Epithelial cell of prostate (primary cell): ENCODE measurements around a stretch of chr7.

GRCh38 chr7:77727959-77728315 is 31.7 kb downstream of the RSBN1L start:
- RRBS: no CpG with 5 or more reads among the region's 2 CpGs

GRCh38 chr7:77797920-77798282 is 333 bp downstream of the TMEM60 start:
- RRBS: under 1% methylated on average over 6 of the region's 26 CpGs

GRCh38 chr7:78400453-78401042 is 602.3 kb upstream of the TMEM60 start:
- RRBS: no CpG with 5 or more reads among the region's 6 CpGs

DNA sequence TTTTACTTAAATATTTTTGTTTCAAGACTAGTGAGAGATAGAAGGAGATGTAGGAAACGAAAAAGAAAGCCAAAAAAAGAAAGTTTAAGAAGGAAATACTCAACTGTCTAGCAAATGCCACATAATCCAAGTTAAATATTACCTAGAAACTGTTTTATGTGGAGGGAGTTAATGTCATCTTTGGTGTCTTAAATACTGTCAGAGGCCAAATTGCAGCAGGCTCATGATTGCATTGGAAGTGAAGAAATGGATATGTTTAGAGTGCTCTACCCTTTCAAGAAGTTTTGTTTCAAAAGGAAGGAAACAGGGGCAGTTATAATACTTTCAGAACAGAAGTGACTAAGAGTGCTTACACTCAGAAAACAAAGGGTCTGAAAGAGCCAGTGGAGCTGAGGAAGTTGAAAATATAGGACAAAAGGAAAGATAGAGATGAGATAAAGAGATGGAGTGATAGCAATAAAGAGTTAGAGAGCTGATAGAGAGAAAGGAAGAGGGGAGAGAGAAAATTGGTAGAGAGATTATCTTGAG is 28.1 kb upstream of the GNAI1 start:
- RRBS: no CpG with 5 or more reads among the region's 1 CpG

- RRBS: no CpG with 5 or more reads among the region's 3 CpGs
Observed at GRCh38 chr7:80210470-80210780, 75.8 kb downstream of the GNAI1 start.

DNA sequence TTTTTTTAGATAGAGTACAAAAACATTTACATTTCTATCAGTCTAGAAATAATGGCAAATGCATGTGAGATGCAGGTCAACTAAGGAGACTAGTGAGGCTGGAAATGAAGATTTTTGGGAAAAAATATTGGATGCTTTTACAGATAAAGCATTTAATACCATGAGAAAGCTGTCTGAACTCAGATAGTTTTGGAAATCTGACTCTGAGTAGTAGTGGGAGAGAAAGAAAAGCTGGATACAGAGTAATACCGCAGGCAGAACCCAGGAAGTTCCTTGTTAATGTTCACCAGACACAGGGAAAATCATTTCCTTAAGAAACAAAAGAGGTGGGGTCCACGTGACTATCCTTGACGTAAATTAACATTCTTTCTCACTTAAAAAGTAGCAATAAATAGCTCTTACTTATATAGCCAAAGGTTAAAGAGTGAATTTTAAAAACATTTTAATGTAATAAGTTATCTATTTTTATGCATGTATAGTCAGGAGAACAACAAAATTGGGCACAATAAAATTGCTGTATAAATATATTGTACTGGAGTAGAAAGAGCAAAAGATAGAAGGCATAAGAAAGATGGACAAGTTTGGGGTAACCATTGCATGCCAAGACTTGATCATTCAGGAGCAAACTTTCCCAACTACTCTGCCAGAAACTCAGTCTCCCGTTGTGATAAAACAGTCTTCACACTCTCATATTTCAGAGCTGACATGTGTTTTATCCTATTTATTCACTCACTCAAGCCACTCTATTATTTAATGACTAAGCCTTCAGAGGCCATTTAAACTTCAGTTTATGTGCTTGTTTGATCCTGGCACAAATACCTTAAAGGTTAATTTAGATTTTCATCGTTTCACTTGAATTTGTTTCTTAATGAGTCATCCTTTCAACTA is 143.0 kb downstream of the GNAI1 start:
- RRBS: no CpG with 5 or more reads among the region's 5 CpGs

- RRBS: no CpG with 5 or more reads among the region's 1 CpG
Observed at GRCh38 chr7:80624727-80625114, 13.7 kb upstream of the CD36 start.

GRCh38 chr7:80637437-80637781 is 1.0 kb upstream of the CD36 start:
- RRBS: no CpG with 5 or more reads among the region's 2 CpGs

DNA sequence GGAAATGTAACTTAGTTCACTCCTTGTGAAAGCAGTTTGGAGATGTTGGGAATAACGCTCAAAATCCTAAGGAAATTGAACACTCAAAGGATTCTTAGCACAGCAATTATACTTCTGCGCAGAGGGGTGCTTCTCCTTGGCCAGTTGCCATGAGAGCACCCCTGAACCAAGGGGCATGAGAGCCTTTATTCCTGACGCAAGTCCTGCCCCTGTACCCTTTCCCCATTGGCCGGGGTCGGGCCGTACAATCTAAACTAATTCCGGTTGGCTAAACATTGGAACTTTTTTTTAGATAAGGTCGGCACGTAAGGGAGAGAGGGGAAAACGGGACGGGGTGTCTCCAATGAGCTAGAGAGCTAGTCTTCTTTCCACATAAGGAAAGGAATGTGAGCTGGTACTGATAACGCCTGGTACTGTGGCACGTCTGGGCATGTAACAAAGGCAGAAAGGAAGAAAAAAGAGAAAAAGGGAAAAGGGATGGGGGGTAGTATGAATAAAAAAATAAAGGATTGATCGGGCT is 96.8 kb downstream of the CD36 start:
- RRBS: no CpG with 5 or more reads among the region's 14 CpGs

DNA sequence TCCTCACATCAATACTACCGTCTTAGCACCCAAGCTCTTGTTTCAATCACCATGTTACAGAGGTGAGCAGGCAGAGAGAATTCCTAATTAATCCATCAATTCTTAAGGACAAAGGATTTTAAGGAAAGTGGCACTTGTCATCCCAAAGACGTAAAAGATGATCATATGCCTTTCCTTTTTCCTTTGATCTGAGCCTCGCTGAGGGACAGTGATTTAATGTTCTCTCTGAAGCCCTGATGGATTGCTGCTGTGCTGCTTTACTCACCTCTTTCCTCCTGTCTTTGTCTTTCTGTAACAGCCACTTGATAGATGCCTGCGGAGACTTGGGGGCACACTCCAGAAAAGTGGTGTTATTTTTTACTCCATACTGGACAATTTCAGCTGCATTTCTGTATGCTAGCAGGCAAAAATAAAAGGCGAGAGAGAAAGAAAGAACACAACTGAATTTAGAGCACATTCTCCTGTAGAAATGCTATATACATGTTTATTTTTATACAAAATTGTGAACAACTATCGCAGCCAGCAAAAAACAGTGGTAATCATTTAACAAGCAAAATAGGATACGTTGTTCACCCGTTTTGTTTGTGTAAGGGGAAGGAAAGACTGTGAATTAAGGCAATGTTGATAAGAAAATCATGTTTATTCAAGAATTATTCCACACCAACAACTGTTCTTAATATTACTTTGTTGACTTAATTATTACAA is 110.3 kb downstream of the CD36 start:
- RRBS: no CpG with 5 or more reads among the region's 8 CpGs

GRCh38 chr7:80758330-80758569 is 119.8 kb downstream of the CD36 start:
- RRBS: no CpG with 5 or more reads among the region's 5 CpGs

GRCh38 chr7:82416316-82416713 is 27.3 kb downstream of the CACNA2D1 start:
- RRBS: no CpG with 5 or more reads among the region's 2 CpGs

- RRBS: no CpG with 5 or more reads among the region's 23 CpGs
Observed at GRCh38 chr7:82507985-82508588, 64.5 kb upstream of the CACNA2D1 start.

DNA sequence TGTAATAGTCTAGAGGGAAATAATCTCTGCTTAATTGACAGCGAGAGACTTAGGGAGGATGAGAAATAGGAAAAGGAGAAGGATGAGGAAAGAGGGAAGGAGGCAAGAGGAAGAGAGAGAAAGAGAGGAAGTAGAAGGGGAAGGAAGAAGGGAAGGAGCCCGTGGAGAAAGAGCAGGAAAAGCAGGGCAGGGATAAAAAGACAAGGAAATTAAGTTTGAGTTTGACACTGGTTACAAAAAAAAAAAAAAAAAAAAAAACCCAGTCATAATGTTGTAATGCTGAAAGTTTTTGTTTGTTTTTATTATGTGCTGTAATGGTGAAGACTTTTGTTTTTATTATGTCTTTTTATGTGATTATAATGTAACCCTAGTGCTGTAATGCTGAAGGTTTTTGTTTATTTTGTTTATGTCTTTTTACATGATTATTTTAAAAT is 184.9 kb downstream of the SEMA3A start:
- RRBS: no CpG with 5 or more reads among the region's 2 CpGs

- RRBS: no CpG with 5 or more reads among the region's 7 CpGs
Observed at GRCh38 chr7:84316677-84317104, 122.1 kb upstream of the SEMA3A start.

GRCh38 chr7:87038945-87039529 is 20.4 kb downstream of the ELAPOR2 start:
- RRBS: no CpG with 5 or more reads among the region's 5 CpGs

GRCh38 chr7:87156955-87157792 is 4.9 kb downstream of the DMTF1 start:
- RRBS: no CpG with 5 or more reads among the region's 2 CpGs

- RRBS: no CpG with 5 or more reads among the region's 2 CpGs
Observed at GRCh38 chr7:87196056-87196741, 23.3 kb downstream of the TMEM243 start.